ENCODE data around the genes KDM1B and E2F3.

- PRO-cap, result no peak
- RRBS, result no CpG with 5 or more reads among the region's 2 CpGs
These were observed 3.8 kb downstream of the FAM8A1 start for GRCh38 chr6:17603993-17604269.

DNA sequence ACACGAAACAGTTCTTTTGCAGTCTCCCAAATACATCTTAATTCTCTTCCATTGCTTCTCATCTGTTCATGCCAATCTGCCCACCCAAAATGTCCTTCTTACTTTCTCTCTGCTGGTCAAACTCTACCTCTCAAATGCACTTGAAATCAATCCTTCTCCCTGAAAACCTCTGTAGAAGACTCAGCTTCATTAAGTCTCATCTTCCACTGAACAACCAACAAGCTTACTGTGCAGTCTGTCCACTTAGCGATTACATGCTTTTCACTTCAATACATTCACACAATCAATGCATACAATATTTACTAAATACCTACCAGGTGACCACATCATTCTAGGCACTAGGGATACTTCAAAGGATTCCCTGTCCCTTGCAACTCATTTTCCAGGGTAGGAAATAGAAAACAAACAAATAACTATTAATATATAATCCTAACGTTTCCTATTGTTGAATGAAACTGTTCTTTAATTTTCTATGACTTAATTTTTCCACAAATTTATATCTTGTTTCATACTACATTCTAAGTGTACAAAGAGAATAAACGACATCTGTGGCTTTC lies 104.4 kb upstream of the NUP153 start:
- PRO-cap, result no peak
- RRBS, result no CpG with 5 or more reads among the region's 4 CpGs

DNA sequence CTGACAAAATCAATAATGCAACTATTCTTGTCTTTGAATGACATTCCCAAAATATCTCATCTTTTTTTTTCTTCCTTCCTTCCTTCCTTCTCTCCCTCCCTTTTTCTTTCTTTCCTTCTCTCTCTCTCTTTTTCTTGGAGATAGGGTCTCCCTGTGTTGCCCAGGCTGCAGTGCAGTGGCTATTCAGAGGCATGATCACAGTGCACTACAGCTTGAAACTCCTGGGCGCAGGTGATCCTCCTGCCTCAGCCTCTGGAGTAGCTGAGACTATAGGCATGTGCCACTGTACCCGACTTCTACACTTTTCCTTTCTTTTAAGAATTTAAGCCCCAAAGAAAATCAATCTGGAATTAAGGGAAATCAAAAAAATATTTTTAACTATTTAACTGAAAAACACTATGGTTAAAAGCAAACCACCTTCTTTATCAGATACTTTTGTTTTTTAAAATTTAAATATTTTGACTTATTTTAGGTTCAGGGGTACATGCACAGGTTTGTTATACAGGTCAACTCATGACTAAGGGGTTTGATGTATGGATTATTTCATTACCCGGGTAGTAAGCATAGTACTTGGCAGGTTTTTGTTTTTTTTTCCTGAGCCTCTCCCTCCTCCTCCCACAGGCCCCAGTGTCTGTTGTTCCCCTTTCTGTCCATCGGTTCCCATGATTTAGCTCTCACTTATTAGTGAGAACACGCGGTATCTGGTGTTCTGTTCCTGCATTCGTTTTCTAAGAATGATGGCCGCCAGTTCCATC lies 105.2 kb upstream of the NUP153 start:
- PRO-cap, result no peak
- RRBS, result no CpG with 5 or more reads among the region's 8 CpGs

DNA sequence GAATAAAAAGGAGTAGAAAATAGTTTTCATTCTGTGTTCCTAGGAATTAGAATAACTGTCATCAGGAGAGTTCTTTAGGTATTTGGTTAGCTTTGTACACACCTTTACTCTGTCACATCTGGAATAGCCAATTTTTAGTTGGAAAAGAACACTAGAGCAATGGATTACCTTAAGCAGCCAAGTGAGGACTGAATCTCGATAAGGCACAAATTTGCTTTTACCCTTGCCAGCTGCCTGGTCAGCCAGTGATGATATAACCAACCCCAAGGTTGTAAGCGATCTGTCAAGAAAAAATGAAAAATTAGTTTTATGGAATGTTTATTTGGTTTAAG lies 130.5 kb upstream of the NUP153 start:
- PRO-cap, result no peak
- RRBS, result no CpG with 5 or more reads among the region's 2 CpGs

DNA sequence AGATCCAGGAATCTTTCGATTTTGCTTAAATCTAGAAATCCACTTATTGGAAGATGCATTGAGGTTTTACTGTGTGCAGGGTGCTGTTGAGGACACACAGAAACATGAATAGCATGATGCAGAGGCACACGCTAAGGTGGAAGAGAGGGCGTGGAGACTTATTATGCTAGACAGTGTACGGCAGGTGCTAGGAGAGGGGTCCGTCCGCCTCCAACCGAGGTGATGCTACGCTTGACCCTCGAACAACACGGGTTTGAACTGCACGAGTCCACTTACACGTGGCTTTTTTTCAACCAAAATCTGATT lies 1.0 kb upstream of the KIF13A start:
- PRO-cap, result no peak
- RRBS, result no CpG with 5 or more reads among the region's 12 CpGs

DNA sequence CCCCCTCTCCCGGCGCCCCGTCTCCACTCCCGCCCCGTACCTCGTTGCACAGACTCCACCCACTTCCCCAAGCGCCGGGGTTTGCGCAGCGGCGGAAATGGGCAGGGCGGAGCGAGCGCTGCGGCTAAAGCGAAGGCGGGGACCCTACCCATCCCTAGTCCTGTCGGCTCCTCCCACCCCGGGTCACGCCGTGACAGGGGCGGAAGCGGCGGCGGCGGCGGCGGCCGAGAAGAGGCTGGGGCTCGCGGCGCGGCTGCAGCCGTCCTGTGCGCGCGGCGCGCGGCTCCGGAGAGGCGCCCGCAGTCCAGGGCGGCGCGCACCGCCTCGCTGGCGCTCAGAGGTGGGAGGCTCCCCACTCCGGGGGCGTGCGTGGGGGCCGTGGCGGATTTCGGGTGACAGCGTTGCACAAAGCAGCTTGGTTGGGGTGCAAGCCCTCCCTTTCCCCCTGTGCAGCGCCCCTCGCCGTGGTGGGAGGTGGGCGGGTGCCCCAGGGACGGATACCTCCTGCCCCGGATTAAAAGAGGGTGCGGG lies at the start of gene KDM1B:
TSS of gene KDM1B (plus strand) at position 191 of the 531 bp plus-strand sequence.
- PRO-cap, result bidirectional peak, plus-strand start at position 202 of the sequence, minus-strand start outside the sequence
- RRBS, result 1% methylated on average over 39 of the region's 63 CpGs

DNA sequence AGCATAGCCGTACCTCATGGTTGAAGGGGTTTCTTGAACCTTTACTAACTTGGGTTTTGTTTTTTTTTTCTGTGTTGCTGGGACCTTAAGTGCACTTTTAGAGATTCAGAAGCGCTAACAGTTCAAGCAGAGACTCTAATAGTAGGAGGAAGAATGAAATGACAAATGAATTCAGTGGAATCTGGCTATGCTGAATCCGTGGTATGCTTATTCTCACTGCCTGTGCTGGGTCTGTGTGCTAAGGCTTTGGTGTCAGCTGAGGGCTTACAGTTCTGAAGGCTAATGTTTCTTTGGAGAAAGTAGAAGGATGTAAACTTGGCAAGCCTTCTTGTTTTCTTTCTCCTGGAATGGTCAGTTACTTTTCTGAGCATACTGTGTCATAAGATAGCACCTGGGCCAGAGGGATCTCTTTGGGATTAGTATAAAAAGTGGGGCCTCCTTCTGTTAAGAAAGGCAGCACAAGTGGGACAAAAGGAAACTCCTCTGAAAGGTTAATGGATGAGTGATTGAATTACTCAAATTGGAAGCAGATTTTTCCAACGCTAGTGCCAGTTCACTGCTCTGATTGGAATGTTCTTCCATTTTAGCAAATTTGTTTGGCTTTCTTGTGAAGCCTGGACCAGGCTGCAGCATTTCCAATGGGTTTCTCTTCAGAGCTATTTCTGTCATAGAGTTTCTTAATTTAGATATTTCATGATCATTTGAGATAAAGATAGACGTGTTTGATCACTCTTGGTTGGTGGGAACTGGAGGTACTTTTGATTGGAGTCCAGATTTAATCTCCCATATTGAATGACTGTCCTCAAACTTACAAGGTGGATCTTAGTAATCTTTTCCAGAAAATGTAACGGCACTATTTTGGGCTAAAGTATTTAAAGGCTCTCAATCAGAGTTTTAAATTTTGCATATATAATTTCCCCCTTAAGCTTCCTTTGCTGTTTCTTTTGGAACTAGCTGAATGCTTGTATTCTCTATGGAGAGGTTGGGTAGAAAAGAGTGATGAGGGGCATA lies 28.9 kb downstream of the RNF144B start:
- PRO-cap, result no peak
- RRBS, result no CpG with 5 or more reads among the region's 6 CpGs

GRCh38 chr6:19849545-19850264 lies 12.5 kb downstream of the ID4 start:
- PRO-cap, result no peak
- RRBS, result no CpG with 5 or more reads among the region's 6 CpGs

GRCh38 chr6:20206785-20207234 lies 5.5 kb downstream of the MBOAT1 start:
- PRO-cap, result no peak
- RRBS, result no CpG with 5 or more reads among the region's 6 CpGs

DNA sequence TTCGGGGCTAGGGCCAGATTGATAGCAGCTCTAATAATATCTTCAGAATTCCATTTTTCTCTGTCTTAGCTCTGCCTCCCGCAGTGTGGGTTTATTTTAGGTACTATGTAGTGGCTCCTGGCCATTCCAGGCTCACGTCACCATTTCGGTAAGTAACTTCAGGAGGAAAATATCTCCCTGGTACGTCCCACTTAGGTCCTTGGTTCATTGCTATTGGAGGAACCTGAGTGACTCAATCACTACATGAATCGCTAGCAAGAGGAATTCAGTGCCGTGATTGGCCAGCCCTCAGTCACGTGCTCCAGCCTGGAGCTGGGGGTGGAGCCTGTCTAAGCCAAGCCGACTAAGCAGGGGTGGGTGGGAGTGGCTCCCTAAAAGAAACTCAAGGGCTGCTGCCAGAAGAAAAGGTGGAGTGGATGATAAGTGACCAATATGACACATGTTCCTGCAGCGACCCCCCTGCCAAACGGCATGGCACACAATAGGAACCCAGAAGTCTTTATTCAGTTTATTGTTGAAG lies 67.3 kb upstream of the E2F3 start:
- PRO-cap, result no peak
- RRBS, result no CpG with 5 or more reads among the region's 11 CpGs

DNA sequence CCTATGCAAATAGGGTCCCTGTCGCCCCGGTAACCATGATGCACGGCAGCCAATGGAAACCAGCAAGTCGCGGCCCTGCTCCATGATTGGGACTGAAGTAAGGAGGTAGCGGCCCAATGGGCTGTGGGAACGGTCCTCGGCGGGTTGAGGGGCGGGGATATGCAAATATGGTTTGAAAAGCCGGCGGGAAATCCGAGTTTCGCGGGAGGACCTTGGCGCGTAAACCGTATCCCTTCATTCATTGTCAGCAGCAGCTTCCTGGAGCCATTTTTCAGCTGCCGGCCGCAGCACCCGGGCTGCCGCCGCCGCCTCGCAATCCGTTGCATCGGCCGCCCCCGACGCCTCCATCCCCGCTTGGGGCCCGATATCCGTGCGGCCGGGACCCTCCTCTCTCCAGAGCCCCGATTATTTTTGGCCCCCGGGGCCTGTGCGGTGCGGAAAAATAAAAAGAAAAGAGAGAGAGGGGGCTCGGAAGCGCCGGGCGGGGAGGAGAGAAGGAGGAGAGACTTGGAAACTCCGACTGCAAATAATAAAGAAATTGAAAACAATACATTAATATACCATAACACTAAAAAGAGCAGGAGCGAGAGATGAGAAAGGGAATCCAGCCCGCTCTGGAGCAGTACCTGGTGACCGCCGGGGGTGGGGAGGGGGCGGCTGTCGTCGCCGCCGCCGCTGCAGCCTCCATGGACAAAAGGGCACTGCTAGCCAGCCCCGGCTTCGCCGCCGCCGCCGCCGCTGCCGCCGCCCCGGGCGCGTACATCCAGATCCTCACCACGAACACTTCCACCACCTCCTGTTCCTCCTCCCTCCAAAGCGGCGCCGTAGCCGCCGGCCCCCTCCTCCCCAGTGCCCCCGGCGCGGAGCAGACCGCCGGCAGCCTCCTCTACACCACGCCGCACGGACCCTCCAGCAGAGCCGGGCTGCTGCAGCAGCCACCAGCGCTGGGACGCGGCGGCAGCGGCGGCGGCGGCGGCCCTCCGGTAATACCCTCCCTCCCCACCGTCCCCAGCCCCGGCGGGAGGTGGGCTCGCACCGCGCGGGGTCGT lies at the start of gene E2F3:
TSS of gene E2F3 (plus strand) at position 237 of the 1,049 bp plus-strand sequence.
- PRO-cap, result unidirectional peak, plus-strand start at position 267 of the sequence
- RRBS, result 2% methylated on average over 51 of the region's 99 CpGs

DNA sequence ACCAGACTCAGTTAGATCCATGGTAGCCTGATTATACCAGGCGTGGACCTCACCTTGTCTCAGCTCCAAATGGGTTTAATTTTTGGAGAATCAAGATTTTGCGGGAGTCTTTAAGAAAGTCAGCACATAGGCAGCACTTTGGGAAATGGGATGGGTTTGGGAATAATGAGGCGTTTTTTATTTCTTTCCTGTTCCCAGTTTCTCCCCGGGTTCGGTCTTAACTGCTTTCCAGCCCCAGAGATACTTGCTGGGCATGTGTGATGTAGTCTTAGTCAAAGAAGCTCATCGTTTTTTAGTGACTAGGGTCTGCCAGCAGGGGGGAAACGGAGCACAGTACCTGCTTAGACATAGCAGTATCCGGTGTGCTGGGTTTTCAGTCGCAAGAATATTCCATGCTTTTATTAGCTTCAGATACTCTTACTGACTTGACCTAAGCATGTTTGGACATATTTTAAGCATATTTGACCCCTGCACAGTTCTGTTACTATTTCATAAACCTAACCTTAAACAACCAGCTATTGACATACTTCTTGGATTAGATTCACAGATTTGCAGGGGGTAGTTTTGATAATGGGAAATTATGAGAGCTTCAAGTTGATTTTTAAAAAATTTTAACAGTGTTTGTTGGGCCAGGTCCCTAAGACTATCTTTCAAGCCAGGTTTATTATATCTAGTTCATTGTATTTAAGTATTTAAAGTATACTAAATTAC lies 2.9 kb downstream of the E2F3 start:
- PRO-cap, result no peak
- RRBS, result no CpG with 5 or more reads among the region's 9 CpGs

GRCh38 chr6:20417598-20418250 lies 16.0 kb downstream of the E2F3 start:
- PRO-cap, result no peak
- RRBS, result no CpG with 5 or more reads among the region's 8 CpGs

DNA sequence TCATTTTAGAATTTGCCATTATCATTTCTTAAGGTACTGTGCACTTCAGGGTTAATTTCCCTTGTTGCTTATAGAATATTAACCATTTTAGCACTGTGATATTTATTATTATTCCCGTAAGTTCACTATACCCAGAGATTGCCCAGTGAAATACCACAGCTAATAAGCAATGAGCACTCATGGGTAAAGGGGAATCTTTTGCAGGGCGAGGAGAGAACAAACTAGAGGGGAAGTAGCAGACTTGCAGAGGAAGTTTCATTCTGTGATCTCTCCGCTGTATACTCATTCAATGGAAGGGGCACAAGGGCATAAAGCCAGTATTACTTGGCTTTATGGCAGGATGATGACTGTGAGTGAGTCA lies 471.4 kb downstream of the CDKAL1 start:
- PRO-cap, result no peak
- RRBS, result no CpG with 5 or more reads among the region's 3 CpGs

DNA sequence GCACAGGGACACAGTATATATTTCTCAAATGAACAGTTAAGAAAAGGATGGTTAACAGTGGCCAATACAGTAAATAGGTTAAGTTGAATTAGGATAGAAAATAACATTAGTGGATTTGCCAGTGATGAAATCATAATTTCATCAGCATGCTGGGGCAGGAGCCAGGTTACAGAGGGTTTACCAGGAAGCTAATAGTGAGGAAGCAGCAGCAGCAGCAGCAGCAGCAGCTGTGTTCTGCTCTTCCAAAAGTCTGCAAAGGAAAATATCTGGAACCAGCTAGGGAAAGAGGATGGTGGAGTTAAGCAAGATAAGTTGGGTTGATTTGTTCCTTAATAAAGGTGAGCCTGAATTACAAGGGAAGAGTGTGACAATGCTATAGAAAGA lies 499.5 kb downstream of the CDKAL1 start:
- PRO-cap, result no peak

- PRO-cap, result no peak
- RRBS, result no CpG with 5 or more reads among the region's 3 CpGs
These were observed 3.4 kb downstream of the SOX4 start for GRCh38 chr6:21597064-21597290.

- PRO-cap, result bidirectional peak, plus-strand start at chr6:21664636, minus-strand start at chr6:21664639; bidirectional peak, plus-strand start at chr6:21664815, minus-strand start at chr6:21664757
- RRBS, result 3% methylated on average over 22 of the region's 89 CpGs
These were observed 70.8 kb downstream of the SOX4 start for GRCh38 chr6:21663887-21665154.

DNA sequence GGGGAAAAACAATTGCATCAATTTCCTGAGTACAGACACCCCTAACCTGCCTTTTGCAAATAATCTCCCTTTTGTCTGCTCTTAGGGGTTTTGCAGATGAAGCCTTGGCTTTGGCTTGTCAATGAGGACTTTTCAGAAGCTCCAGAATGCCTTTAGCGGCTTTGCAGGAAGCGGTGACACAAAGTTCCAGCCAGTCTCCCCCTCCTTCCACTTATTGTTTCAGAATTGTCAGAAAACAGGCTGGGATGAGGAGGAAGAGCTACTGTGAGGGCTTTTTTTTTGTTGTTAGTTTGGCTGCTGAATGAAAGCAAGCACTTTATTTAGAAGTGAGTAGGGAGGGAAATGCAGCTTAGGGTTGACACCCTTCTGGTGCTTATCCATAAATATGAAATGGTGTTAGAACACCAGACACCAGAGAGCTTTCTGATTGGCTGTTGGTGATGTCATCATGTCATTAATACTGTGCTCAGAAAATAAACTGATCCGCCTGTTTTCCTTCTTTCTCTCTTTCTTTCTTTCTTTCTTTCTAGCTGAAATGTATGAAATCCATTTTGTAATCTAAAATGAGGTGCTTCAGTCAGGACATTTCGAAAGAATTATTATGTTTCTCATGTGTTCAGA lies 251.5 kb downstream of the SOX4 start:
- PRO-cap, result no peak
- RRBS, result no CpG with 5 or more reads among the region's 4 CpGs

GRCh38 chr6:22043258-22044028 lies 253.4 kb downstream of the PRL start:
- PRO-cap, result no peak
- RRBS, result no CpG with 5 or more reads among the region's 7 CpGs

DNA sequence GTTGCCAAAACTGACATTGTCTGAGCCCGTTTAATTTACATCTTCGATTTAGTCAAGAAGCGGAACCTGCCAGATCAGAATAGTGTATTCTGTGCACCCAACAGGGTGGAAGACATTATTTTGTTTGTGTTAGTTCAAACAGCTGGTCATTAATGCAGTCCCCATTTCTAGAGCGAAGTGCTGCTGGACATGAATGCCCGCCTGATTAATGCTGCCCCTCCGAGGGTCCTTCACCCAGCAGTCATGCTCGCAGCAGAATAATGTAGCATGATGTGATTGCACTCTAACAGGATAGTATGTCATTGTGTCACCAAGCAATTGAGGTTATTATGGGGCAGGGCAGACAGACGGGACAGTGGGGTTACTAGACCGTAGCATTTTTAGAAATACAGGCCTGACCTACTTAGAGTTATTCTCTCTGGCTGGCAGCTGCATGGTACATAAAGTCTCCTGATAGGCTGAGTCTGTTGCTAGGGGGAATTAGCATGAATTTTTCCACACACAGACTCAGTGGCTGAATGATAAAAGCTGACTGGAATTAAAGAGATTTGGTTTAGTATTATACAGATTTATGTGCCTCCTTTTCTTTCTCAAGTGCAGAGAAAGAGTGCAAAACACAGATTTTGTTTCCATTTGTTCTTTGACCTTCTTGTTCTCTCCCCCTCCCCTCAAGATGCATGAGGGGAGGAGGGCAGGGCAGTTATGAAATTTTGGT lies 147.1 kb downstream of the PRL start:
- PRO-cap, result no peak
- RRBS, result no CpG with 5 or more reads among the region's 9 CpGs

All from kidney (tissue), 2 donors.